AG08470 (cell line): Measurements from ENCODE around the genes POLE4, TACR1, LRRTM1 and SUCLG1.

DNA sequence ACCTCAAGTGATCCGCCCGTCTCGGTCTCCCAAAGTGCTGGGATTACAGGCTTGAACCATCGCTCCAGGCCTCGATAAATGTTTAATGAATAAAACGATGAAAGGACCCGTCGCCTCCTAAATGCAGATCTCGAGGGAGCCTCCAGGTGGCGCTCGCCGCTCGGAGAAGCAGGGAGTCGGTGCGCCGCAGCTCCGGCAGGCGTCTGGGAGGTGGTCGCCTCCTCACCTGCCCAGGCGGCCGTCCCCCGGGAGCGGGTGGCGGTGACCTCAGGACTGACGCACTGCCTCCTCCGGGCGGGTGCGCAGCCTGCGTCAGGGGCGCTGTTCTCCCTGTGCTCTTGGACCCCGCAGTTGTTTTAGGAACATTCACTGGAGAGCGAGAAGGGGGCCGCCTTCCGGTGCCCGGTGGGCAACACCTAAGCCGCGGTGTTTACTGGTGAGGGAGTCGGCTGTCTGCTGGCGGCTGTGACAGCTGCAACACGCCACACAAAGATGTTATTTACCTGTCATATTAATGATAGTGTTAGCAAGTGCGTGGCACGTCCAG, 38.6 kb upstream of the POLE4 start:
- RRBS: 2% methylated on average over 17 of the region's 42 CpGs

- RRBS: 2% methylated on average over 7 of the region's 86 CpGs
These were observed at the start of gene POLE4 for GRCh38 chr2:74957951-74959208. TSS of gene POLE4 (plus strand) at chr2:74958643.

DNA sequence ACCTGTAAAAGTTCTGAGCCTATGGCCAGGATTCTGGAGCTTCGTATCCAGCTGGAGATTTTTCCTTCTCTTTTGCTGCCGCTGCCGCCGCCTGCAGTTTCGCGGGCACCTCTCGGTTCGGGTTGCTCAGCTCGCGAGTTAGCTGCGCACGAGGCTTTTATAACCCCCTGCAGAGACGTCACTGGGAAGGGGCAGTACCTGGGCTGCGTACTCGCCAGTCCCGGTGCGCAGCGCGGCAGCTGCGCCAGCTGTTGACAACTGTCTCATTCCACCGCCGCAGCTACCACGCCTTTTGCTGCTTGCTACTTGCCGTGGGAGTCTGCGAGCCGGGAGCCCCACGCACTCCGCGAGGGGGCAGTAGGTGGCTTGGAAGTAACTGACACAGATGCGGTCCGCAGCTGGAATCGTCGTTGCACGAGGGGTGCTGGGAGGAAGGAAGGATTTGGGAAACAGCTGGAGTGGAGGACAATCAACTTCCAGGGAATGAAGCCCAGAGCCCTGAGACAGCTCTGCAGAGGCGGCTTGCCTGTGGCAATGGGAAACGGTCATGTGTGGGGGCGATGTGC, at the start of gene TACR1:
TACR1 (minus strand) TSS at position 133 of the 566 bp plus-strand sequence.
- RRBS: 1% methylated on average over 8 of the region's 37 CpGs

- RRBS: no CpG with 5 or more reads among the region's 2 CpGs
These were observed 162.3 kb upstream of the GCFC2 start for GRCh38 chr2:75873016-75873334.

GRCh38 chr2:76579571-76579961, 868.9 kb upstream of the GCFC2 start:
- RRBS: no CpG with 5 or more reads among the region's 2 CpGs

- RRBS: no CpG with 5 or more reads among the region's 29 CpGs
These were observed 70.7 kb upstream of the LRRTM4 start for GRCh38 chr2:77592542-77593586.

DNA sequence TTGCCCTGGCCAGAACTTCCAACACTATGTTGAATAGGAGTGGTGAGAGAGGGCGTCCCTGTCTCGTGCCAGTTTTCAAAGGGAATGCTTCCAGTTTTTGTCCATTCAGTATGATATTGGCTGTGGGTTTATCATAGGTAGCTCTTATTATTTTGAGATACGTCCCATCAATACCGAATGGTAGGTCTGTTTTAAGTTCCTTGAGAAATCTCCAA, 403.9 kb upstream of the REG3G start:
- RRBS: no CpG with 5 or more reads among the region's 4 CpGs

DNA sequence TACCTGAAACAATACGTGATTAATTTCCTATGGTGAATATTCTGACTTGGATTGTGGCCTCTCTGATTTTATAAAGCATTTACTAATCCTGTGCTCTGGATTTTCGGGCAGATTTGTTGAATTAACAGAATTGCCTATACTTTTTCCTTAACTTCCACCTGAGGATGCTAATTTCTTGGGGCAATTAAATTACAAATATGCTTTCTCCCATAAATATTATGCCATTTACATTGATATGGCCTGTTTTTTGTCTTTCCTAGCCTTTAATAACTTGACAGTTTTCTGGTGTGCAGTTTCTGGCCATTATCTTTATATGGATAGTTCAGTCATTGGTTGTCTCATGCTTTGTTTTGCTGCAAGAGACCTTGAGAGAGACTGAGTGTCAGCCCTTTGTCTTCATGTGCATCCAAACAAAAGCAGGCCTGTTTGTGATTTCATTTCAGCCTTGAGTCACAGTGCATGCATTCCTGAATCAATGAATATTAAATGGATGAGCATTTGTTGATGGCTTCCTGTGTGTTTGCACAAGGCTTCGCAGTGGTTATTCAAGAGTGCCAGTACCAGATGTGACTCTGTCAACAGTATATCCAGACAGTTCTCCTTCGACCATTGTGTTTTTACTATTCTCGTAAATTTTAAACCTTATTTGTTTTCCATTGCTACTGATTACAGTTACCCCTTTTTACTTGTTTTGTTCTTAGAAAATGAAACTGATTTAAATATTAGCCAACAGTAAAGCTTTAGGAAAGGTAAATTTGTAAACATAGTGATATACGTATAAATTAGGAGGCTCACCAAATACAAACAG, 319.6 kb downstream of the CTNNA2 start:
- RRBS: no CpG with 5 or more reads among the region's 6 CpGs

- RRBS: 3% methylated on average over 29 of the region's 64 CpGs
These were observed at the start of gene LRRTM1 for GRCh38 chr2:80304110-80304975. TSS of gene LRRTM1 (minus strand) at chr2:80304752.

DNA sequence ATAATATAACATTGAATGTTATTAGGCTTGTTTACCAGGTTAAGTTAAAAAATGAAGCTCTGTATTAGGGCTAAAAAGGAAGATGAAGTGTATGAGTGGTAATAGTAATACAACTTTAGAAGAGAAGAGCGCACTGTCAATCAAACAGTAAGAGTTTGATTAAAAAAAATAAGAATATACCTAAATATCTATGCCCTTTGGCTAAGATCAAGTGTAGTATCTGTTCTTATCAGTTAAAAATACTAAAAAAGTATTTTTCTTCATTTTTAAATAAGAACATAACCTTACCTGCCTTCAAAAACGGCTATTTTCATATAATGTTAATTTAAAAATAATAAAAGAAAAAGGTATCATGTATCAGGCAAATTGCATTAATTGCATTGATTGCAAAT, 1647.6 kb downstream of the SUCLG1 start:
- RRBS: no CpG with 5 or more reads among the region's 2 CpGs

GRCh38 chr2:84458383-84459401, at the start of gene SUCLG1:
TSS of gene SUCLG1 (minus strand) at chr2:84459280.
- RRBS: 2% methylated on average over 25 of the region's 51 CpGs

DNA sequence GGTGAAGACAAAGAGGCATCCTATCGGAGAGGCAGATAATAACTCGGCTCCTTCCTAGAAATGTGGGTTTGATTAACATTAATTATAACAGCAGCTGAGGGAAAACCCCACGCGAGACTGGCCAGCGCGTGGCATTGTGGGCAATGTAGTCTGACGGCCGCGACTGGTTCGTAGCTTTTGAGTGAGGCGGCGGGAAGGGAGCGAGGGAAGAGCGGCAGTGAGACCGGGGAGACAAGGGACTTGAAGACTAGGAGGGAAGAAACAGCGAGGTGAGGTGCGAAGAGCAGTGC, 267 bp upstream of the SUCLG1 start:
- RRBS: no CpG with 5 or more reads among the region's 17 CpGs

DNA sequence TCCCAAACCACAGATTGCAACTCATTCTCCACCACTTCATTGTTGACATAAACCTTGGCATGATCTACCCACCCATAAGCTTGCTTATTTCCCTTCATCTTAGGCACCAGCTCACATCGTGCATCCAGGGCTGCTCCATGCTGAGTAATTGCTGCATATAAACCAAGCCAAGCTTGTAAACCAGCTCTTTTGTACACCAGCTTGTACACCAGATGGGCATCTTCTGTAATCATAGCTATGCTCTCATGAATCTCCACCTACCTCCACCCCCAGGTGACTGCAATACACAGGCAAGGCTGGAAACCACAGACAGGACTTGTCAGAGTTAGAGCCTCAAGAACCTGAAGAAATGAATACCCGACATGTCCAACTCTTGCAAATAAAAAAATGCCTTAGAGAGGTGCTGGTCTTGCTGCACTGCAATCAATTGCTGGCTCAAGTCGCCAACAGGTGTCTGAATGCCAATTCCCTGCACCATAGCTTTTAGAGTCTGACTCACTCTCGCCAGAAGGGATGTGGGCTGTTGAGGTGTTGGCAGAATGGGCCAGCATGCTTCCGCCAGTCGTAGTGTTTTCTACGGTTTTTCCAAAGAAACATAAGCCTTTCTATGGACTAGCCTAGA, 31.4 kb downstream of the TRABD2A start:
- RRBS: no CpG with 5 or more reads among the region's 7 CpGs

DNA sequence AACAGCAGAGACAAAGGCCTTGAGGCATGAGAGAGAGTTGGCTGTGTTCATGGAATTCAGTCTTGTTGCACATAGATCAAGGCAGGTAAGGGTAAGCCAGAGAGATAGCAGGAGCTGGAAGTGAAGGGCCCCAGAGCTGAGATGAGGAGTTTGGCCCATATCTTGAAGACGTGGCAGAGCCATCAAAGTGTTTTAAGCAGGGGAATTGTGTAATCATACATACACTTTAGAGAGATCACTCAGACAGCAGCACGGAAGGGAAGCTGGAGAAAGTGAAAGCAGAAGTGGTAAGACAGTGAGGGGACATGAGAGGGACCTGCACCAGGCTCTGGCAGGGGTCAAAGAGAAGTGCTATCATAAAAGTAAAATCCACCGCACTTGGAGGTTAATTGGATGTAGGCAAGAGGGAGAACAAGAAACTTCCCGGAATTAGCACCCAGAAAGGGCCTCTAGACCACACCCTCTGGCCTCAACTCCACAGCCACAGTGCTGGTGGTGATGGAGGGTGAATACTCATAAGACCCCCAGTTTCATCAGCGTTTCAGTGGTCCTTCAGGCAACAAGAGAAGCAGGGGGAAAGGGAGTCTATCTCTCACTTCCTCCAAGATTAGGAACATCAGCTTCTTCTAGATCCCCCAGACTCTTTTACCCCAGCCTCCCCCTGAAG, 8.0 kb upstream of the TRABD2A start:
- RRBS: no CpG with 5 or more reads among the region's 5 CpGs

DNA sequence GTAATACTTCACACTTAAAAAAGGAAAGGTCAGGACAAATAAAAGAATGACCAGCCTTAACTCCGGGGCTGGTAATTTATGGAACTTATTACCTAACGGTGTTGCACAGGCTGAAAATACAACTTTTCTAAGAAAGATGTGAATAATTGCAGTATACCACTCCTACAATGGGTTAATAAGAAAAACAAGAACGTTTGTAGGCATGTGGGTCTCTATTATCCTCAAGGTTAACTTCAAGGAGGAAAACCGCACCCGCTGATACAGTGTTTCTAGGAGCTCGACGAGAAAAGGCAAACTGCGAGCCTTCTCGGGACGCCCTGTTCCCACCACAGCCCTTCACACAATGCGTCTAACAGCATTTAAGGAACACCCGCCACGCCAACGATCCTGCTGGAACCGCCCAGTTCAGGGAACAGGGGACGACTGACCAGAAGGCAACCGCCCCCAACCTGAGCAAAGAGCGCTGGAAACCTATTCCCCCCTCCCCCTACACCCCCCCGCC, 825 bp upstream of the TMSB10 start:
- RRBS: no CpG with 5 or more reads among the region's 19 CpGs

DNA sequence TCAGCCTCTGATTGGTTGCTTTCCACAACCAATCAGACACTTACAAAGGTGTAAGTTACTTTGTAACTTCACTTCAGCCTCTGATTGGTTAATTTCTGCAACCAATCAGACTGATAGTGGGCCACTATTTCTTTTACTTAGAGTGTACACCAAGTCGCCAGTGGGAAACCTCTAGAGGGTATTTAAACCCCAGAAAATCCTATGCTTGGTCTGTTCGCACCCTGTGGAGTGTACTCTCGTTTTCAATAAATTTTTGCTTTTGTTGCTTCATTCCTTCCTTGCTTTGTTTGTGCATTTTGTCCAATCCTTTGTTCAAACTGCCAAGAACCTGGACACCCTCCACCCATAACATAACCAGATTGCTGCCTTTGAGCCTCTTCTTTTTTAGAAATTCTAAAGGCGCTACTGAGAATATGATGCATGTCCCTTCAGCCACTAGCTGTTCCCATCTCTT, 19.5 kb downstream of the TMSB10 start:
- RRBS: no CpG with 5 or more reads among the region's 4 CpGs

DNA sequence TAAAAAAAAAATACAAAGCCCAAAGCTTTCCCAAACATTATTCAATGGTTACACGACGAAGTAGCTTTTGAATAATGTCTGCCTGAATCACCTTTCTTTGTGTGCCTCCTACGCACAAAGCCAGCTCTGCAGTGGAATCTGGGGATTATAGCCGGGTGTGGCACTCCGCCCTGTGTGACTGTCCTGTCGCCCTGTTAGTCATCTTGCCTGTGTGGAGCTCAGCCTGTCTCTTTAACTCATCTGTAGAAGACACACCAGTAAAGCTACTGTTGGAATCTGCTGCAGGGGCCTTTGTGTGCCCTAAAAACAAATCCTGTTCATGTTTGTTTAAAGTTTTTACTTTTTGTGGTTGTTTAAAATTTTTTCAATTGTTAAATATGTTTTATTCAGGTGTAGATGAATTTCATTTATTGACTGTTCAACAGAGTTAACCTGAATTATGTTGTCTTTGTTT, 79.3 kb upstream of the TCF7L1 start:
- RRBS: no CpG with 5 or more reads among the region's 6 CpGs

- RRBS: no CpG with 5 or more reads among the region's 28 CpGs
These were observed 89.9 kb downstream of the TGOLN2 start for GRCh38 chr2:85237526-85238718.

- RRBS: 60% methylated on average over 3 of the region's 10 CpGs
These were observed 53.6 kb downstream of the TGOLN2 start for GRCh38 chr2:85274216-85274591.

DNA sequence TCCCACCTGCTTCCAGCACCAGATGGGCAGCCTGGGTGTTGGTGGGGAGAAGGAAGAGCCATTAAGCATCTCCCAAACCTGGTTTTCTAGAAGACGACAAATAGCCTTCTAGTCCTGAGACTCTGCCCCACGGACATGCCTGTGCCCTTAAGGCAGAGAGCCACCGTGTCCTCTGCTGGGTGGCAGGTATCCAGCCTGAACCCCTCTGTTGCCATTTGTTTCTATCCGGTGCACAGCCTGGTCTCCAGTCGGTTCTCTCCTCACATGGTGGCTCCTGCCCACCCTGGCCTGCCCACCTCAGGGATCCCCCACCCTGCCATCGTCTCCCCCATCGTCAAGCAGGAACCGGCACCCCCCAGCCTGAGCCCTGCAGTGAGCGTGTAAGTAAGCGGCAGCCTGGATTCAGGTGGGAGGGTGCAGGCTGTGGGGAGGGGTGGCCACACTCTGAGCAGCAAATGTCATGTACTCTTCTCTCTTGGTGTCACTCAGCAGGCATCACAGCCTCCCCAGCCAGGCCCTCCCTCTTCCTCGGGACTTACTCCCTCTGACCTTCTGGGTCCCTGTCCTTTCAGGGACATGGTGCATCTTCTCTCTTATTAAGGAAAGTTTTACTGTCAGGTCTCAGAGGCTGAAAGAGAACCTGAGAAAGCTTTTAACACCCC, 22.6 kb downstream of the TGOLN2 start:
- RRBS: 93% methylated on average over 3 of the region's 11 CpGs